Skin of body (tissue), 2 donors: ENCODE data around the genes RTP1 and RTP2.

GRCh38 chr3:186964892-186965788 lies 34.8 kb downstream of the ST6GAL1 start:
- RAMPAGE, long total RNA, result no peak

DNA sequence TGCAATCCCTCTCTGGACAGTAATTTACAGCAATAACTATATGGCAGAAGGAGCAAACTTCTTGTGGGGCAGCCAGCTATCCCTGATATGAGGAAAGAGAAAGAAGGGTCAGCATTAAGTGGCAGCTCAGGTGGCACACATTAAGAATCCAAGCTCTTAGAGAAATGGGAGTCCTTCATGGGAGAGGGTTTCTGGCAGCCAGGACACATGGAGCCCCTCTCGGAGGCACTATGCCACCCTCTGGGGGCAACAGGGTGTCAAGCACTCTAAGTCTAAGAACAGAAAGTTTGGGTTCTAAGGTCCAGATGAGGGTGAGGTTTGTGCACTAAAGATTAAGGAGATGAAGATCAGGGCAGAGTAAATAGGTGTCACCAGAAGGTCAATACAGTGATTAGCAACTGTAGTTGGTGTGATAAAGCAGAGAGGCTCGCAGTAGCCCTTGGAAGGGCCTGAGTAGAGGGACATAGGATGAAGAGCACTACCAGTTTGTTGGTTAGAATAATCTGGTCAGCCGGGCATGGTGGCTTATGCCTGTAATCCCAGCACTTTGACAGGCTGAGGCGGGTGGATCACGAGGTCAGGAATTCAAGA lies 89.3 kb downstream of the ST6GAL1 start:
- RAMPAGE, long total RNA, result no peak

DNA sequence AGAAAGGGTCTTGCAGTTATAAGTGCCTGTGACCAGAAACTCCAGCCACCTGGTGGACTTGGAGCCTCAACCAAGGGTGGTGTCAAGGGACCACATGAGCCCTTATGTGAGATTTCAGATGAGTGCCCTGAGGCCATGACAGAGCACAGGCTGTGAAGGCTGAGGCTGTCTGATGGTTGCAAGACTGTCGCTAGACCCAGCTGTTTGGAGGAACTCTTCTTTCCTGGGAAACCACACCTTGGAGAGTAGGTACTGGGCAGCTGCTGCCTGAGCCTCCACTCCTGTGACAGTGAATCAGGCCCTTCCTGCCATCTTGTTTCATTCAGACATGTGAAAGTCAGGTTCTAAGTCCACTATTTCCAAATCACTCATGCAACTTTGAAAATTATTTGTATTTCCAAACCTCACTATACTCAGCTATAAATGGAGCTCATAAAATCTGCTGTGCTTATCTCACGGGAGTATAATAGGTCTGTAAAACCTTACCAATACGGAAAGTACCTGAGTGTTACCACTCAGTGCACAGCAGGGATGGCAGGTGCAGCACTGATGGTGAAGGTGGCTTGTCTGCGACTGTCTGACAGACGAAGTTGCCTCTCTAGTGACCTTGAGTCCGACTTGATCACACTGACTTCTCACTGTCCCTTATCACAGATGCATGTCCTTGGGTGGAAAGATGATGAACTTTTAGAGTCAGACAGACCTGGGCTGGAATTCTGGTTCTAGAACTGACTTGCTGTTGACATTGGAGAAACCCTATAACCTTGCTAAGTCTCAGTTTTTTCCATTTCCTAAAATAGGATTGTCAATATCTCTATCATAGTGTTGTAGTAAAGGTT lies 99.3 kb downstream of the RPL39L start:
- RAMPAGE, long total RNA, result no peak

- RAMPAGE, long total RNA, result no peak
Measured at GRCh38 chr3:187041241-187041420, 98.2 kb downstream of the RPL39L start.

- RAMPAGE, long total RNA, result no peak
Measured at GRCh38 chr3:187063373-187064160, 75.7 kb downstream of the RPL39L start.

DNA sequence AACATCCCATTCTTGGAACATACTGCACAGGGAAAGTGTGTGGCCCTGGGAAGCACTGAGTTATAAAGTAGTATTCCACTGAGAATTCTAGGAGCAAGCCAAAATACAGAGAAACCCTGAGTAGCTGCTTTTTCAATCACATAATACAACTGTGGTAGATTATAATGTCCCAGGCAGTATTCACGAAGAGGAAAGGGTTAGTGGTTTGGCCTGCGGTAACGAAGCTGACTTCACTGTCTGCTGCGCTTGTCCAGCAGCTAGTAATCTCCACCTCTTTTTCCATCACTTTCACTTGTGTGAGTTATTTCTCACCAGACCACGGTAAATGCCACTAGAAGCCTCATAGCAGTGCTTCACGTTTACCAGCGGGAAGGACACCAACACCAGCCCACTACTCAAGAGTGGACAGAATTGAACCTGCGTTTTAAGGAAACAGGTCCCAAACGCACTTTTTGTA lies 34.3 kb downstream of the RPL39L start:
- RAMPAGE, long total RNA, result no peak

GRCh38 chr3:187179805-187181105 lies 17.0 kb upstream of the RTP1 start:
- RAMPAGE, long total RNA, result no peak

DNA sequence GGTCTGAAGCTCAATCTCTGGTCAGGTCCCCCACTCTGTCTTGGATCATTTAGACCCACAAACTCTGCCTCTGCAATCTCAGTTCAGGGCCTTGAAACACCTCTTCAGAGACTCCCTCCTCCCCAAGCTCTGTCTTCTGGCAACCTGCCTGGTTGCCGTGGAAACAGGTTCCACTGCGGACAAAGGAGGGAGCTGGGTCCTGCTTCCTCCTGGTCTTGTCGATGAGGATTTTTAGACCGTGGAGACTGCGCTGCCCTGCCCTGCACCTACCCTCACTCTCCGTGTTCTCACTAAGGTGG lies at the start of gene RTP1:
Gene RTP1, plus strand, starts transcription at position 192 of the 299 bp plus-strand sequence.
- RAMPAGE, long total RNA, result no peak

- RAMPAGE, long total RNA, result no peak
Measured at GRCh38 chr3:187318770-187319304, 27.3 kb upstream of the MASP1 start.

- RAMPAGE, long total RNA, result no peak
Measured at GRCh38 chr3:187412397-187412969, 44.3 kb downstream of the RTP4 start.

DNA sequence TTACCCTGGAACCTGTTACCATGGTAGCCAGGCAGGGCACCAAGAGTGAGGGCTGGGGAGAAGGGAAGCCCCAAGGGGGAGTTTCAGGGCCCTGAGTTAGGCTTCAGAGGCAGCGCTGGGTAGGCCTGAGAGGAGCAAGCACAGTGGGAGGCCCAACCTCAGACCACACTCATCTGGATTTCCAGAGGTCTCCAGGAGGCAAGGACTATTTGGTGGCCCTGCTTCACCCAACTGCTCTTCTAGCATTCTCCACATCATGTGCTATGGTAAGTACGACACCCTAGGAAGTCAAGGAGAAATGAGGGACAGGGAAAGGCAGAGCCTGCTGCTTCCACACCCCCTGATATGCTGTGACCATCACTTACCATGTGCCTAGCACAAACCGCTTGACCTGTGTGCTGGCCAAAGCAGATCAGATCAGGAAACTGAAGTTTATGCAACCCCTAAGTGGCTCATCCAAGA lies at the start of gene RTP2:
Gene RTP2, minus strand, starts transcription at position 284 of the 462 bp plus-strand sequence.
- RAMPAGE, long total RNA, result no peak

- RAMPAGE, long total RNA, result no peak
Measured at GRCh38 chr3:187729500-187730069, 15.7 kb downstream of the BCL6 start.

GRCh38 chr3:187735394-187735882 lies 9.8 kb downstream of the BCL6 start:
- RAMPAGE, long total RNA, result no peak

DNA sequence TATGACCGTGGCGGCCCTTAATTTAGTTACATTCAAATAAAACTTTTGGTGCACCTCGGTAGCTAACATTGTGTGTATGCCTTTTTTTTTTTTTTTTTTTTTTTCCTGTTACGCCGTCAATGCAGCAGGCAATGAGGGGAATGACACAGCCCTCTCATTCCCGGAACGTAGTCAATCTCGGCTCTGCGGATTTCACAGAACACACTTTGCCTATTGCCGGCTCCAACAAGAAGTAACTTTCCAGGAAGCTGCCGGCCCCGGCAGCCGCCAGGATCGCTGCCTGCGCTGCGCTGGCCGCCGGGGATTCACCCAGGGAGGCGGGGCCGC lies 7.6 kb downstream of the BCL6 start:
- RAMPAGE, long total RNA, result no peak

DNA sequence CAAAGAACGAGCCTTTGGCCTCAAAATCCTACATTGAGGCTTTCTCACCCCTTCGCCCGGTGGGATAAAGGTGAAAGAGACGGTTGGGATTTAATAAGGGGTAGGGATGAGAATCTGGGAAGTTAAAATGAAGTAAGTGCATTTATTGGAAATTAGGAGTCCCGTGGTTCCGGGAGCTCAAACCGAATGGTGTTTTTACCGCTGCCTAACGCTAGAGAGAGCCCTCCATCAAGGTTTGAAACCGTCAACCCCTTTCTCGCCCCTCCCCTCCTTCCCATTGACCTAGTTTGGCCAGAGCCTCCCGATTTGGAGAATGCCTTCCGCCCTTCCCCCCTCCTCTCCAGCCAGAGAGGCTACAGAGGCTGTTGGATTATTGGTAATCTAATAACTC lies 6.5 kb downstream of the BCL6 start:
- RAMPAGE, long total RNA, result no peak

DNA sequence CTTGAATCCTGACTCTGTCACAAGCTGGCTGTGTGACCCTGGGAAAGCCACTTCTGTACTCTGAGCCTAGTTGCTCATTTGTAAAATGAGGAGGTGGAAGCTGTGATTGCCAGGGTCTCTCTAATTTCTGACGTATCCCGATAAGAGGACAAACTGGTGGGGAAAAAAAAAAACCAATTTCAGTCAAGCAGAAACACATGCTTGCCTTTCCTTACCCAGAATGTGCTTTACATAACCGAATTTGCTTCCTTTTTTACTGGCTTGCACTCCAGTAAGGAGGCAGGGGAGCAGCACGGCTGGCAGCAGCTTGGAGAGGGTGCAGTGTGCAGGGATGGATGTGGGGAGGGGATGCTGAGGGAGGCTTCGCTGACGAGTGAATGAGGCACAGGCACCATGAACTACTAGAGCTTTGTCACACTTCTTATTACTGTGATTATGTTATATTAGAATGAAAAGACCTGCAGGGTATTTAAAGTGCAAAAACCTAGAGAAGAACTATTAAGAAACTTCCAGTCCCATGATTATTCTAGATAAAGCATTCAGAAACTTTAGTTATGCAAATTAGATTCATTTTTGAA lies 186.8 kb upstream of the LPP start:
- RAMPAGE, long total RNA, result no peak

- RAMPAGE, long total RNA, result no peak
Measured at GRCh38 chr3:188006695-188007374, 147.1 kb upstream of the LPP start.

GRCh38 chr3:188152887-188152974 lies 1.2 kb upstream of the LPP start:
- RAMPAGE, long total RNA, result no peak

DNA sequence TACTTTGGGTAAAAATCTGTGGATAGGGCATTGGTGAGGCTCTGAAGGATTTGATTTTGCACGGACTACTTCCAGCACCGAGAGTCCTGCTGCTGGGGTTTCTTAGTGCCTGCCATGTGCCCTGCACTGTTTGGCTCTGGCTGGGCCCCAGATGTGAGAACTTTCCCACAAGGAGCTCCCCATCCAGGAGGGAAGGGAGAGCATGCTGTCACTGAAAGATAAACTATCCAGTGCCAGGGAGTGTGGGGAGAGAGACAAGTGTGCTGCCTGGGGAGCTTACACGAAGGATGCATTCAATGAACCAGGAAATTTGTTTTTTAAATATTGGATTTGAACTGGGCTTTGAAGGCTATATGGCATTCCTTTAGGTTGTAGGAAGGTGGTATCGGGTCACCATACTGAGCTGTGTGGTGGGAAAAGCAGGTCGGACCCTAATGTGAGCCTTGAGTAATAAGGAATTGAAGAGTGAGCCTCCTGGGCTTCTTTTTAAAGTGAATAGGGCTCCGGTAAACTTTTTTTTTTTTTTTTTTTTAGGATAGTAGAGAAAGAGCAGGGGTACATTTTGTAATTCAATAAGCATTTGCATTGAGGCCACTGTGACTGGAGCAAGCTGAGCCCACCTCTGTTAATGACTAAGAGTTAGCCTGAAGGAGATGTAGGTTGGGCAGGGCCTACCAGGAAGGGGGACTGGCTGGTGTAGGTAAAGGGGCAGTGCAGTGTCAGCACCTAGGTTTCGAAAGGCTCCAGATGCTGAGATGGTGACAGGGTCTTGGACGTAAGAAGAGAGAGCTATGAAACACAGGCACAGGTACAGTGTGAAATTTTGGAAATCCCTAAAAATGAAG lies 30.4 kb downstream of the LPP start:
- RAMPAGE, long total RNA, result no peak

DNA sequence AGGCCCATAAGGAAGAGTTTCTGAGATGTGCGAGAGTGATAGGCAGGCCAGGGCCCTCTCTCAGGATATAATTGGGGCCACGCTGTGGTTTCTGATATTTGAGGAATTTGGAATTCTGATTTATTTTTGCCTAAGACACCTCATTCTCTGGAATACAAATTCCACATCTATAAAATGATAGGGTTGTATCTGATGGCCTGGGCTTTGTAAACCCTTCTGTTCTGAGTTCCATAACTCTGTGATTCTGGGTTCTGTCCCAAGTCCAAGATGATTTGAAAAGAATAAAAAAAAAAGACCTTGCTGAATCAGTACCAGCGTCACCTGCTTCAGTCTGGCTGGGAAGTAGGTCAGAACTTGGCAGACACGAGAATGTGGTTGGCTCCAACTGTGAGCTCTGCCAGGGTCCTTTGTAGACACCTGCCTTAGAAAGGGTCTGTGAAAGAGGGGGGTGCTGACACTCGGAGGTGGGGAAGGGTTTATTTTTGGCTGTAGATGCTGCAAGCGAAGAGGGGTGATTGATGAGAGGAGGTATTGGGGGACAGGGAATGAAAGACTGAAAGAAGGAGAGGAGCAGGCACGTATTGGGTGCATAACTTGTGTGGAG lies 35.5 kb downstream of the LPP start:
- RAMPAGE, long total RNA, result no peak